SUDHL5 (cell line): ENCODE data around the genes HSPBAP1 and SEMA5B.

- PRO-cap, result no peak
Measured at GRCh38 chr3:119795763-119796330, 13.9 kb downstream of the NR1I2 start.

- PRO-cap, result no peak
Measured at GRCh38 chr3:119892160-119892448, 110.2 kb downstream of the NR1I2 start.

- PRO-cap, result no peak
Measured at GRCh38 chr3:120450219-120450631, 567 bp downstream of the FSTL1 start.

DNA sequence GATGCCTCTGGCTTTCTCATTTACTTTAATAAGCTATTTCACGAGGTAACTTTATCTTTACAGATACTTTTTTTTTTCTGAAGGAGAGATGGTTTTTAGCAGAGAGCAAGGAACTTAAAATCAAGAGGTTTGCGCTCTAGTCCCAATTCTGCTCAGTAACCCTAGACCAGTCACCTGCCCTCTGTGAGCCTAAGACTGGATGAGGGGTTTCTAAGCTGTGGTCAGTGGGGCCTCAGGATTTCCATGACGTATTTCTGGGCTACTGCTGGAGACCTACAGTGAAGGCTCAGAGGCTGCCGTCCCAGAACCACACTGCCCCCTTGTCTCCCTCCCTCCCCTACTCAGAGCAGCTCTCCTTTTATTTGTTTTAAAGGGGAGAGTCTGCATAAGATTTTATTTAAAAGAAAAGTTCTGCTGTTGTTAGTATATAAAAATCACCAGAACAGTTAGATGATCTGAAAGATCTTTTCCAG is 28.8 kb upstream of the NDUFB4 start:
- PRO-cap, result no peak

- PRO-cap, result no peak
Measured at GRCh38 chr3:121629581-121630316, 31.0 kb downstream of the HCLS1 start.

DNA sequence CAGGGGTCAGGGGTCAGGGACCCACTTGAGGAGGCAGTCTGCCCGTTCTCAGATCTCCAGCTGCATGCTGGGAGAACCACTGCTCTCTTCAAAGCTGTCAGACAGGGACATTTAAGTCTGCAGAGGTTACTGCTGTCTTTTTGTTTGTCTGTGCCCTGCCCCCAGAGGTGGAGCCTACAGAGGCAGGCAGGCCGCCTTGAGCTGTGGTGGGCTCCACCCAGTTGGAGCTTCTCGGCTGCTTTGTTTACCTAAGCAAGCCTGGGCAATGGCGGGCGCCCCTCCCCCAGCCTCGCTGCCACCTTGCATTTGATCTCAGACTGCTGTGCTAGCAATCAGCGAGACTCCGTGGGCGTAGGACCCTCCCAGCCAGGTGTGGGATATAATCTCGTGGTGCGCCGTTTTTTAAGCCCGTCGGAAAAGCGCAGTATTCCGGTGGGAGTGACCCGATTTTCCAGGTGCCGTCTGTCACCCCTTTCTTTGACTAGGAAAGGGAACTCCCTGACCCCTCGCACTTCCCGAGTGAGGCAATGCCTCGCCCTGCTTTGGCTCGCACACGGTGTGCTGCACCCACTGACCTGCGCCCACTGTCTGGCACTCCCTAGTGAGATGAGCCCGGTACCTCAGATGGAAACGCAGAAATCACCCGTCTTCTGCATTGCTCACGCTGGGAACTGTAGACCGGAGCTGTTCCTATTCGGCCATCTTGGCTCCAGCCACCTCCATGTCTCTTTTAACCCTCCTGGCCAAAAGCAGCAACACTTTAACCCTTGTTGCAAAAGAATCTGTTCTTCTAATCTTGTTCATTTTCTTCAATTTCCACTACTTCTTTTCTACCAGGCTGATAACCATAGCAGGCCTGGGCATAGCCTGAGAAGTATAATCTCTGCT is 44.1 kb downstream of the SLC15A2 start:
- PRO-cap, result no peak

DNA sequence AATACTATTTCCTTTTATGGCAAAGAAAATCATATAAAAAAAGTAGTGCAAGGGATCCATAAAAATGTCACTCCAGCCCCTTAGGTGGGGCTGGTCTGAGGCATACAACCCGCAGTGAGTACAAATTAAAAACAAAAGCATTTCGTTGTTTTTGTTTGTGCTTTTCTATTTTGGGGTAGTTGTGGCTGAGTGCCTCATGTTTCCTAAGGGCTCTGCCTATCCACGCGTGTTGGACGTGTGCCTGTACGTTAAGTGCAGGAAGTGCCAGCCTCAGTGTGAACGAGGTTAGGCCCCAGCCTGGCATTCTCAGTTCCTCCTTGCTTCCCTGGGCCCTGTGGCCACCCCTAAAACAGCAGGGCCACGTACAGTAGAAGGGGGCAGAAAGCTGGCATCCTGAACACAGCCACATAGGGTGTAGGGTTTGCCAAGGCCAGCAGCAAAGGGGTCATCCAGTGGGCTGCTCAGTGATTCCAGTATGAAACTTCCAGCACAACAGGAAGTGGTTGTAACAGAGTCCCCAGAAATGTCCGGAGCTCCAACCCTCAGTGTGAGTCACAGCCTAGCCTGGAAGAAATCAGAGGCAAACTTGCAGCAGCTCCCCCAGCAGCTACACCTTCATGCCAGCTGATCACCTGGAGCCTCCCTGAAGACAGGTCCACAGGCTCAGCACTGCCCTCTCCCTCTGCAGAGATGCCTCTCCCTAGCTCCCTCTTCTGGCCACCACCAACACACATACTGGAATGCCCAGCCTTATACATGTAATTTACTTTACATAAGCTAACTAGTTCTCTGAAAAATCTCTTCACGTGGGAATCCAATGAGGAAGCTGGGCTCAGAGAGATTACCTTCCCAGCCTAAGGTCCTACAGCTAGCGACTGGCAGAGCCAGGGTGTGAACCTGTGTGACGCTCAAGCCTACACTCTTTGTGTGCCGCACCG is 26.8 kb downstream of the ILDR1 start:
- PRO-cap, result bidirectional peak, plus-strand start at position 309 of the sequence, minus-strand start at position 307 of the sequence; unidirectional peak, minus-strand start at position 686 of the sequence

DNA sequence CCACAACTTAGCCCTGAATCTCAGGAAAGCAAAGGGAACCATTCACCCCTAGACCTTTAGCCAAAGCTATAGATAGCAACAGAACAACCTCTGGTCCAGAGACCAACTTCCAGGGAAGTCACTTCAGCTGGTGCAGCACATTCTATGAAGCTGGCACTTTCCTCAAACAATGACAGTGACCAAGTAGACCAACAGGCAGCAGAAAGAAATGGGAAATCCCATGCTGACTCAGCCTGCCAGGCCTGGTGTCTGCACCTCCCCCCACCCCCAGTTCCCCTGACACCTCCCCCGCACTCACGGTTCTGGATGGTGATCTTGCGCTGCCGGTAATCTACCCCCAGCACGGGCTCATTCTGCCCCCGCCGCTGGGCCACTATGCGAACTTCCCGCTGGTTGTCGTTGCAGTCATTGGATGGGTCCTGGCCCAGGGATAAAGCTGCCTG is 17.1 kb downstream of the ILDR1 start:
- PRO-cap, result no peak

DNA sequence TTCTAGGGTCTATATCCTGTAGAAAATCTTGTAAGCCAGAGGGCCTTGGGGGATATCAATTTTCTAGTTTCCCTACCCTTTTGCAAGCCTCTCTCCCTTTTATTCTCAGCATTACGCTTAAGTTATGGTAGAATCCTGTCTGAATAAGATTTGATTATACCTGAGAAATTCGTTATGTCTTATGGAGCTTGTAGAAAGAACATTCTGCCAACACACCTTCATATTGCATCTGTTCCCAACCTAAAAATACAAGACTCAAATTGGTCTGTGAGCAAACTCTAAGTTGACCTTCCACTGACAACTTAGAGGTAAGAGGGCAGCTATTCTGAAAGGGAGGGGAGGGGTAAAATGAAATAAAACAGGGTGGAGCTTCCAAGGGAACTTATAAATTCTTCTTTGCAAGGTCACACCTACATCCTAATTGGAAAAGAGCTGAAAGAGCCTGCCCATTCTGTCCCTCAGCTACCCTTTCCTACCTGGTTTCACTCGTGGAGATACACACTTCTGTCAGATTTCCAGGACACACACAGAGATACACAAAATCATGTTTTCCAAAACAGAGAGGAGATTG is 1.1 kb downstream of the ILDR1 start:
- PRO-cap, result no peak

- PRO-cap, result unidirectional peak, plus-strand start at chr3:122077546; bidirectional peak, plus-strand start at chr3:122077784, minus-strand start at chr3:122077769; bidirectional peak, plus-strand start at chr3:122077876, minus-strand start at chr3:122077839
Measured at GRCh38 chr3:122077347-122077973, 22.3 kb downstream of the CD86 start.

DNA sequence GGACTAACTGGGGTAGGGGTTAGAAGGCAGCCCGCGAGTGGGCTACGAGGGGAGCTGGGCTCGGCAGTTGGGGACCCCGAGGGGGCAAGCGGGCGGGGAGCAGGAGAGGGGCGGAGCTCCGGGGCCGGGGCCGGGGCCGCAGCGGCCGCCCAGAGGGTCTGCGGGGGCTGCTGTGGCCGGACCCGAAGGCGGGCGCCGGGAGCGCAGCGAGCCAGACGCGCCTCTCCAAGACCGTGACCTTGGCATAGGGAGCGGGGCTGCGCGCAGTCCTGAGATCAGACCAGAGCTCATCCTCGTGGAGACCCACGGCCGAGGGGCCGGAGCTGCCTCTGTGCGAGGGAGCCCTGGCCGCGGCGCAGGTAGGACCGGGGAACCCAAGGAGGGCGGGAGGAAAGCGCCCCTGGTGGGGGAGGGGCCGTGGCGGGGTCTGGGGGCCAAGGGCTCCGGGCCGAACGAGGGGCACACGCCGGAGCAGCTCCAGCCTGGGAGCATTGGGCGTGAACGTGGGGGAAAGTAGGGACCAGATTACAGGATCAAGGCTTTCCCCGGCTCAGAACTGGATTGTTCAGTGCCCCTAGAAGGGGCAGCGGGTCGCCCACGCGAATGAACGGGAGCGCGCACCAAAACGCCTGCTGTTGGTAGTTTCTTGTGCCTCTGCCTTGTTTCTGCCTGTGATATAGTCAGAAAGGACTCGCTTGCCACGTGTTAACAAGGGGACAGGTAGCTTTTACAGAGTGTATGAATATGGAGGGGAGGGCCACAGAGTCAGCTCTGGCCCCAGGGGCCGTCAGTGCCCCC is 902 bp downstream of the CASR start:
- PRO-cap, result no peak

GRCh38 chr3:122502067-122502820 is 12.5 kb downstream of the KPNA1 start:
- PRO-cap, result no peak

- PRO-cap, result no peak
Measured at GRCh38 chr3:122555405-122555856, 8.7 kb downstream of the PARP9 start.

- PRO-cap, result no peak
Measured at GRCh38 chr3:122688600-122689068, 8.0 kb downstream of the PARP14 start.

GRCh38 chr3:122793494-122794490 is at the start of gene HSPBAP1:
HSPBAP1 (minus strand) TSS chr3:122793831.
- PRO-cap, result bidirectional peak, plus-strand start at chr3:122793902, minus-strand start at chr3:122793783

DNA sequence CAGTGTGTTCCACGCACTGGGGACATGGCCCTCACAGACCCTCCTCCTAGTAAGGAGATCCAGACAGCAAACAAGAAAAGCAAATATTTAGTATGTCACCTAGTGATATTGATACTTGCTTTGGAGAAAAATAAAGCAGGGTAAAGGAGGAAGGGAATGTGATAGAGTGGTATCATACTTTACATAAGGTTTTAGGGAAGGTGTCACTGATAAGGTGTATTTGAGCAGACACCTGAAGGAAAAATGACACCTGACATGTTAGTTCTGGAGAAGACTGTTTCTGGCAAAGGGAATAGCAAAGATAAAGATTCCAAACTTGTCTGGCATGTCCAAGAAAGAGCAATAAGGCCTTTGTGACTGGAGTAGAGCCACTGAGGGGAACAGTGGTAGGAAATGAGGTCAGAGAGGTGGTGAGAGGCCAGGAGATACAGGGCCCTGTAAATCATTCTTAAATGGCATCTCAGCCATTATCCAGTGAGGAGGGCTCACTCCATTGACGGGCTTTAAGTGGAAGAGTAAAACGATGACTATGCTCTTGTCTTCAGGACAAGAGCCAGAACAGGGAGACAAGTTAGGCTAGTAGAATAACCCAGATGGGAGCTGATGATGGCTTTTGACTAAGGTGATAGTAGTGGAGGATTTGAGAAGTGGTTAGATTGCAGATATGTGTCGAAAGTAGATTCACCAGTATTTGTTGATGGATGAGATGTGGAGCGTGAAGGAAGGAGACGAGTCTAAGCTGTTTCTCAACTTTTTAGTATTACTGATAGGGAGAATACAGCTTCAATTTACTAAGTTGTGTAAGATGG is 4.5 kb downstream of the SLC49A4 start:
- PRO-cap, result no peak

GRCh38 chr3:122880660-122881190 is 85.9 kb downstream of the SLC49A4 start:
- PRO-cap, result no peak

GRCh38 chr3:122975189-122975710 is 52.3 kb downstream of the SEMA5B start:
- PRO-cap, result no peak

GRCh38 chr3:123004351-123004760 is 23.2 kb downstream of the SEMA5B start:
- PRO-cap, result no peak

- PRO-cap, result no peak
Measured at GRCh38 chr3:123027396-123028360, at the start of gene SEMA5B. SEMA5B (minus strand) TSS chr3:123027763.